ENCODE measurements around a stretch of chr10.

GRCh38 chr10:61397748-61398123, 55.4 kb downstream of the TMEM26 start:
- RRBS: no CpG with 5 or more reads among the region's 2 CpGs

- RRBS: no CpG with 5 or more reads among the region's 4 CpGs
These were observed 1.4 kb upstream of the TMEM26 start for GRCh38 chr10:61454579-61454930.

- RRBS: no CpG with 5 or more reads among the region's 1 CpG
These were observed 42.2 kb downstream of the ARID5B start for GRCh38 chr10:61943612-61944109.

GRCh38 chr10:61966158-61966580, 64.7 kb downstream of the ARID5B start:
- RRBS: no CpG with 5 or more reads among the region's 3 CpGs

DNA sequence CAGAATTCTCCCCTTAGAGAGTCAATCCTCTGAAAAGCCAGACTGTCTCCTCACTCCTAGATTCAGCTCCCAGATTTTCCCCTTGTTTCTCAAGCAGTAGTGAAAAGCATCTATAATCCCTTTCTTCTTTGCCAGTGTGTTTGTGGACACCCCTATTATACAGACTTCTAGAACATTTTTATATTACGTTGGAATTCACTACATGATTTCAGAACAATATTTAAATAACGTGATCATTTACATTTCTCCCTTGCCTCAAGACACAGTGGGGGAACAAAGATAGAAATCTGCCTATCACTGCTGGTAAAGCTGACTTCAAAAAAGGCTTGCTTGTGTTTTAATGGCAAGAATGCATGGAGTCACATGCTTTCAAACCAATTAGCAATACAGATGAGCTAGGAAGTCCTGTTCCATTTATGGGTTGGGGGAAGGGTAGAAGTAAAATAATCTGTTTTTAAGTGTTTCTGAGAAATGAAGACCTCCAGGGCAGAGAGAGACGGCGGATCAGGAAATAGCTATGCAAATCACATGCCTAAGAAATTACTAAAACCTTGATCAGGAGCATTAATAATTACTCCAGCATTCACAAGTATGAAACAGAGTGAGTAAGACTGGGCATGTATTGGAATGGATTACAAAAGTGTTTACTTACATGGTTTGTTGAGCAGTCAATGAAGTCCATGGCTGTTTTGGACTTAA, 141.9 kb downstream of the ARID5B start:
- RRBS: no CpG with 5 or more reads among the region's 4 CpGs

GRCh38 chr10:62063803-62064490, 162.4 kb downstream of the ARID5B start:
- RRBS: no CpG with 5 or more reads among the region's 3 CpGs

GRCh38 chr10:62617459-62618073, 187.0 kb upstream of the ADO start:
- RRBS: no CpG with 5 or more reads among the region's 9 CpGs

DNA sequence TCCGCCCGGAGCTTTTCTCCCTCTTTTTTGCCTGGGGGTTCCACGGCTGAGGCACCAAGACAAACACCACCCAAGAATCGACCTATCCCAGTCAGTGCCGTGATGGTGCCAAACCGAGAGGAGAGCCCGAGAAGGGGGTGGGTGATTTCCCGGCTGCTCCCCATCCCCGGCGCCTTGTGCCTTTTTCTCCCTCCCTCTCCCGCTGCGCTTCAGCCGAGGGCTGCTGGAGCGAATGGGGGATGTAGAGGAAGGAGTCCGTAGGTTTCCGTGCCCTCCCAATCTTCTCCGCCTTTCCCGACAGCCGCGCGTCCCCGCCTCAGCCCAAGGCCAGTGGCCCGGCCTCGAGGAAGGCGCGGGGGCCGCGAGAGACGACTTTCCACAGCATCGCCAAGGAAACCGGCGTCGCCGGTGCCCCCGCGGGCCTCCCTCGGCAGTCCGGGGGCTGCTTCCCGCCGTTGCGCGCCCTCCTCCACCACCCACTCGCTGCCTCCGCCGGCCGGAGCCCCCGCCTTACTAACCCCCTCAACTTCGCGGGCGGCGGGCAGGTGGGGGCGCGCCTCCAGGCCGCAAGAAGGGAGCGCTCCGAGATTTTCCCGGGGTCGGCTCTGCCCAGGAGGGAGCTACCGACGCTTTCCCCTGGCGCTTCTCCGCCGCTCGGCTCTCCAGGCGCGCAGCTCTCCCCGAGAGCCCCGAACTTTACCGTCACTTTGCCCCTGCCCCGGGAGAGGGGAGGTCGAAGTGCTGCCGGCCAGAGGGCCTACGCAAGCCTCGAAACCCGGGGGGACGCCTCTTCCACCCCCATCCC, 1.2 kb downstream of the EGR2 start:
- RRBS: 15% methylated on average over 23 of the region's 76 CpGs

GRCh38 chr10:63134193-63134854, 1.2 kb downstream of the NRBF2 start:
- RRBS: no CpG with 5 or more reads among the region's 8 CpGs

GRCh38 chr10:63207936-63208610, 74.9 kb downstream of the NRBF2 start:
- RRBS: no CpG with 5 or more reads among the region's 7 CpGs

DNA sequence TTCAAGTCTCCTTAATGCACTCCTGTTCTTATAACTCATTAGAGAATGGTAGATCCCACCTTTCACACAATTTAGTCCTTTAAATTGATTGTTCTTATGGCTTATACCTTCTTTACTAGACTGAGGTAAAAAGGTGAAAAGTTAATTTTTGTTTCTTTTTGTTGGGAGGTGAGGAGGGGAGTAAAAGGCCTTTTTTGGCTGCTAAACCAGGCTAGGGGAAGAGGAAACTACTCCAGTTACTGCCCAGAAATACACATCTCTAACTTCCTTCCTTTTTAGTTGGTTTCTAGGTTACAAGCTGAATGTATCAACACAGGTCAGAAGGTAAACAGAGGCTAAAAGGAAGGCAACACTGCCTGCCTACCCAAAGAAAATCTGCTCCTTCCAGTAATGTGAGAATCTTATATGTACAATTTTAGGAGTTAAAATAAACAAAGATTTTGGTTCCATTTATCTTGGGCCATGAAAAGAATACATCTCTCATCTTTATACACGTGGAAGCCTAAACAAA, 140.4 kb downstream of the NRBF2 start:
- RRBS: no CpG with 5 or more reads among the region's 1 CpG

- RRBS: 2% methylated on average over 14 of the region's 56 CpGs
These were observed 109.4 kb downstream of the REEP3 start for GRCh38 chr10:63630407-63631192.

GRCh38 chr10:64196911-64197340, 675.7 kb downstream of the REEP3 start:
- RRBS: no CpG with 5 or more reads among the region's 44 CpGs

GRCh38 chr10:65571187-65571710, 1354.6 kb upstream of the LRRTM3 start:
- RRBS: no CpG with 5 or more reads among the region's 3 CpGs

- RRBS: no CpG with 5 or more reads among the region's 29 CpGs
These were observed 304.9 kb downstream of the LRRTM3 start for GRCh38 chr10:67230494-67231429.

- RRBS: no CpG with 5 or more reads among the region's 5 CpGs
These were observed 76.3 kb downstream of the HERC4 start for GRCh38 chr10:67998636-67999381.

DNA sequence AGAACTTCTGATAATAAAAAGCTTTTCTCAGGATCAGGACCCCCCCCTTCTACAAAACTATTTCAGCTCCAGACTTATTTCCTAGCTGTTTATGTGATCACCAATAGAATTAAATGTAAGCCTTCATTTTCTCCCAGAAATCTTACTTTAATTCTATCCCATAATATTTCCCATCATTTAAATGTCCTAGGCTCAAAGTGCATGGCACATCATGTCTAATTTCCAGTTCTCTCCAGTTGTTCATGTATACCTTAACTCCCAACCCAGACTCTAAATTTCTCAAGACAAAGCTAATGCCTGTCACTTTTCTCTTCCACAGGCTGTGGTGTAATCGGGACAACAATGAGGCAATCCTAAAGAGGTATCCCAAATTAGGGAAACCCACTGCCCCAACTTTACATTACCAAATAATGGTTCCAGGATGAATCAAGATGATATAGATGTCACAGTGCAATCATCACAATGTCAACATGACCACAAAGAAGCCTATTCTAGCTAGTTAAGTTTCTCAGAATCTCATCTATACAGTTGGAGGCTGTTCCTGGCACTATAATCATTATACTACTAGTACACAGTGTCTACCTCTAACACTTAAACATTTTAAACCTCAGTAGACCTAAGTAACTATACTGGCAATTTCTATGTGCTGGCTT, 4.2 kb downstream of the HERC4 start:
- RRBS: no CpG with 5 or more reads among the region's 1 CpG

GRCh38 chr10:68087423-68088069, 12.5 kb upstream of the HERC4 start:
- RRBS: no CpG with 5 or more reads among the region's 3 CpGs